Jurkat, Clone E6-1 (cell line): ENCODE measurements around a stretch of chr19.

GRCh38 chr19:55341955-55342455 is 2.3 kb downstream of the KMT5C start:
- RRBS = 98% methylated on average over 12 of the region's 36 CpGs

GRCh38 chr19:55374127-55374886 is 2.3 kb upstream of the TMEM190 start:
- RRBS = 5% methylated on average over 6 of the region's 28 CpGs

- RRBS = 60% methylated on average over 1 of the region's 43 CpGs
Measured at GRCh38 chr19:55440195-55441102, 2.7 kb downstream of the SHISA7 start.

DNA sequence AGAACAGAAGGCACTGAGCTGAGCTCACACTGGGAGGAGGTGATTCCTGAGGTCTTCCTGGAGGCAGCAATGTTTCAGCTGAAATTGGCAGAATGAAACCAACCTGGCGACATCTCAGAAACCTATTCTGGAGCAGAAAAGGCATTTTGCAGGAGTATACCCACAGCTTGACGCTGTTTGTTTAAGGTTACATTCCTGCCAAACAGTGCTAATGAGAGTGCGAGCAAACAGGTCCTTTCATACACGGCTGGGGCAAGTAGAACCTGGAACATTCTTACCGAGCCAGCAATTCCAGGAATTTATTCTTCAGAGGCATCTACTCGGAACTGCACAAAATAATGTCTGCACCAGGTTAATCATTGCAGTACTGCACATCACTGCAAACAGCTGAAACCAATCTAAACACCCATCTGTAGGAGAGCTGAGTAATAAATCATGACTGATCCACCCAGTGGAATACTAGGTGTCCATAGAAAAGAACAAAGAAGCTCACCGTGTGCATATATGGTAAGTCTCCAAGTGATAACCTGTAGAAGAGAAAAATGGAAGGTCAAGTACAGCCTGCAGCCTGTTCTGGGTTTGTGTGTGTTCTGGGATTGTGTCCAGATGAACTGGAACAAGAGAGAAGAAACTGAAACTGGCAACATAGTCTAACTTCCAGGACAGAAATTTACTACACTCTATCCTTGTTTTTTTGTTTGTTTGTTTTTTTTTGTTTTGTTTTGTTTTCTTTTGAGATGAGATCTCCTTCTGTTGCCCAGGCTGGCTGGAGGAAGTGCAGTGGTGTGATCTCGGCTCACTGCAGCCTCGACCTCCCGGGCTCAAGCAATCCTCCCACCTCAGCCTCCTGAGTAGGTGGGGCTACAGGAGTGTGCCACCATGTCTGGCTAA is 1.3 kb upstream of the ZNF579 start:
- RRBS = no CpG with 5 or more reads among the region's 10 CpGs

GRCh38 chr19:55635877-55637031 is 4.5 kb upstream of the ZNF580 start:
- RRBS = no CpG with 5 or more reads among the region's 16 CpGs

DNA sequence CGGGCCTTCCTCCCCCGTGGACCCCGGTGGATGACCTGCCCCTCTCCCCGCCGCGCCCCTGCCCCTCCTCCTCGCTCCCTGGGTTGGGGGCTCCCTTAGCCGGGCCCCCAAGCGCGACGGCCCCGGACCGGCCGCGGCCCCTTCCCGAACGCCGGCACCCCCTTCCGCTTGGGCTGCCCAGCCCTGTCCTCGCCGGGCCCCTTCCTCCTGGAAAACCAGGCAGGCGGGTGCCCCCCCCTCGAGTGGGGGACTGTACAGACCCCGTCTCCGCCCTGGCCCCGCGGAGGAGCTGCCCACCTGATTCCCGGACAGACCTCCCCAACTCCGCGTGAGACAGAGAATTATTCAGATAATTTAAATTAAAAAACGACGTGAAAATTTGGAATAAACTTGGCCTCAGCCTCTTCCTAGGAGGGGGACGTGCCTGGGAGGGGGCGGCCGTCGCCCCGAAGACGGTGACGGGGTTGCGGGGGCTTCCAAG is 2.0 kb upstream of the U2AF2 start:
- RRBS = 90% methylated on average over 10 of the region's 40 CpGs

DNA sequence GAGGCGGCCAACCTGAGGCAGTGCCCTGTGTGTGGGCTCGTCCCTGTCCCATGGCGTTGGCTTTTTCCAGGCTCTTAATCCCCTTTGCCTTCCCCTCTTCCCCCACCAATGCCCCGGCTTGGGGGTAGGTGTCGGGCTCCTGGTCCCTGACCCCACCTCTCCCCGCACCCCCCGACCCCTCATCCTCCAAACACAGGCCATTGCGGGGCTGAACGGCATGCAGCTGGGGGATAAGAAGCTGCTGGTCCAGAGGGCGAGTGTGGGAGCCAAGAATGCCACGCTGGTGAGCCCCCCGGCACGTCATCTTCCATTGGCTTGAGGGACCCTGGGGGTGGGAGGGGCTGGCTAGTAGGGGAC is 6.2 kb upstream of the EPN1 start:
- RRBS = no CpG with 5 or more reads among the region's 13 CpGs

DNA sequence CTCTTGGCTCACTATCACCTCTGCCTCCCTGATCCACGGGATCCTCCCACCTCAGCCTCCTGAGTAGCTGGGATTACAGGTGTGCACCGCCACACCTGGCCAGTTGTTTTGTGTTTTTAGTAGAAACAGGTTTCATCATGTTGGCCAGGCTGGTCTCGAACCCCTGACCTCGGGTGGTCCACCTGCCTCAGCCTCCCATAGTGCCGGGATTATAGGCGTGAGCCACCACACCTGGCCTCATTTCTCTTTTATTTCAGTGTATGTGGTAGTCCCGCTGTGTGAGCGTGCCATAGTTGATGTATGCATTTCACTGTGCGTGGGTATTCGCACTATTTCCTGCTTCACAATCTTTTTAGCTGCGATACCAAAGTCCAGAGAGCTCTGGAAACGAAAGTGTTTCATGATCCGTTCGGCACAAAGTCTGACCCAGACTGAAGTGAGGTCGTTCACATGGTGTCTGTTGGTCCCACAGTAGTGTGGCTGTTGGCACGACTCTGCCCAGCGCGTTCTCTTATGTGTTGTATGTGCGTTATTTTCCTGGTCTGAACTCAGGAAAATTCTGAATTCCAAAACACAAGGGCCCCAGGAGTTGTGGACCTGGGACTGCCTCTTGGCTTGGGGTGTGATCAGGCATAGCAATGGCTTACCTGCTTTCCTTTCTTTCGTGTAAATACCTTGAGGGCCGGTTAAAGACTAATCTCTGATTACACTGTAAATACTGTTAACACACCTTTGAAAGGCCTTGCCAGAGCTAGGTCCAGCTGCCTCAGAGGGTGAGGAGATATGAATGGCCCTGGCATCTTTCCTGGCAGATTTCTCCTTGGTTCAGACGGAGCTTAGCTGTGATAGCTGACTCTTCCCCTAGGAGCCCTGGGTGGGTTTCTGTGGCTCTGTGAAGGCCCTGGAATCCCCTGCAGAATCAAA is 8.7 kb downstream of the EPN1 start:
- RRBS = no CpG with 5 or more reads among the region's 22 CpGs

DNA sequence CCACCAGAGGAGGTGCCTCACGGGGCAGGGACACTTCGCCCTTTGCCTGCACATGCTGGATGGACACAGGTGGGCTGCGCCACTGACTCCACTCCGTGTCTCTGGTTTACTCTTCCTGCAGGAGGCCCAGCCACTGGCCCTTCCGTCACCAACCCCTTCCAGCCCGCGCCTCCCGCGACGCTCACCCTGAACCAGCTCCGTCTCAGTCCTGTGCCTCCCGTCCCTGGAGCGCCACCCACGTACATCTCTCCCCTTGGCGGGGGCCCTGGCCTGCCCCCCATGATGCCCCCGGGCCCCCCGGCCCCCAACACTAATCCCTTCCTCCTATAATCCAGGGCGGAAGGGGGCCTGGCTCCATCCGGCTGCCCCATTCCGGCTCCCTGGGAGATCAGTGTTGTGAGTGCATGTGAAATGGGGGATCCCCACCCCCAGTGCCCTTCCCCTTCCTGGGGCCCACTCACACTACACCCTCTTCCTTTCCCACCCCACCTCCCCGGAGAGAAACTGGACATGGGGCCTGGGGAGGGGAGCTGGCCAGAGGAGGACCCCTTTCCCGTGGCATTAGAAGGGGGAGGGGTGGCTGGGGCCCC is 20.1 kb downstream of the EPN1 start:
- RRBS = 96% methylated on average over 2 of the region's 22 CpGs

GRCh38 chr19:55705665-55706171 is 30.7 kb downstream of the EPN1 start:
- RRBS = no CpG with 5 or more reads among the region's 2 CpGs

GRCh38 chr19:56108301-56108660 is 12.8 kb downstream of the ZNF787 start:
- RRBS = no CpG with 5 or more reads among the region's 7 CpGs

- RRBS = no CpG with 5 or more reads among the region's 25 CpGs
Measured at GRCh38 chr19:56141480-56142056, 481 bp downstream of the ZNF444 start.

GRCh38 chr19:56146715-56147322 is 5.7 kb downstream of the ZNF444 start:
- RRBS = 99% methylated on average over 6 of the region's 45 CpGs

DNA sequence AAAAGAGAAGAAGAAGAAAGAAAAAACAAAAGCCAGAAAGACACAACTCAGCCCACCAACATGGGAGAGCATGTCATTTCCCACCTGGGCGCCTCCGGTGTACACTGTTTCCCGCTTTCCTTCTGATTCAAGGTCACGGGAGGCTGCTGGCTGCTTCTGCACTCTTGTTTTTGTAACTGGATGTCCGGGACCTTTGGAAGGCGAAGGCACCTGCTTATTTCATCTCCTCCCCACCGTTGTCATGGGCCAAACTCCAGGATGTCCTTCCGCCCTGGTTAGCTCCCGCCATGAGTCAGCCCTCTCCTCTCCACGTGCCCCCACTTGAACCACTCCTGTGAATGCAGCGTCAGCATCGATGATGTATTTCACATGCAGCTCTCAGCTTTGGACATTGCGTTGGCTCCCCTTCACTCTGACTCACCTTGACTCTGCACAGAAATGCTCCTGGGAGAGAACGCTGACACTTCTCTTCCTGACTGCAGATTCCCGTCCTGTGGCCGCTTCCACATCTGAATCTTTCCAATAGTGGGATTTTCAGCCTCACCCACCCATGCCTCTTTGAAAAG is 5.6 kb upstream of the GALP start:
- RRBS = 78% methylated on average over 3 of the region's 16 CpGs

DNA sequence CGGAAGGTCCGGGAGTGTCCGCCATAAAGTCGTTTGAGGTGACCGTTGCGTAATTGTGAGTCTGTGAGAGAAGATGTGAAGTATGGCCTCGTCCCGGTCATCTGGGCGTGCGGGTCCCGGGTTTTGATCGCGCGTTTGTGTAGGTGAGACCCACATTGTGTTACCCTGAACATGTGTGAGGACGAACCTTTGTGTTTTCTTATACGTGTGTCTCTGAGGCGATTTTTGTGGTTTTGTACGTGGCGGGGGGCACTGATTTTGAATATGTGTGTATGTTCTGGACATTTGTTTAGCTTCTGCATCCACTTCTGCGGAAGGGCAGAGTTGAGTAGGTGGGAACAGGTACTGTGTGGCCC is 1.1 kb upstream of the ZNF667 start:
- RRBS = 96% methylated on average over 5 of the region's 20 CpGs

DNA sequence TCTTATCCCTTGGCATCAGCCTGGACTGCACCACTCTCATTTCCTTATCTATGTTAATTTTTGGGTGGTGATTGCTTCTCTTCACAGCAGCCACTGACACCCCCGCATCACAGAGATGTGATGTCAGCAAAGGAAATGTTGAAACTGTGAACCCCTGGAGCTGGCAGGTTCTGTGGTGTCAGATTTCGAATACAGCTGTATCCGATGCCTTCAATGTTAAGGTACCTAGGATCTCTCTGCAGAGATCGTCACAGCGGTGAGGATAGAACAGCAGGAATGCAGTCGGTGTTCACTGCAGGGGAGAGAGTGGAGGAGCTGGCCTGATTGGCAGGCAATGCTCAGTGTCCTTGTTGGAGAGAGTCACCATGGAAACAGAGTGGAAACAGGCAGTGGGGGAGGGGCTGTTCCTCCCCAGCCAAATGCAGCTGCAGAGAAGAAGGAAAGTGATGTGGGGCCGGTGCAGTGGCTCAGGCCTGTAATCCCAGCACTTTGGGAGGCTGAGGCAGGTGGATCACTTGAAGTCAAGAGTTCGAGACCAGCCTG is 79.5 kb upstream of the ZNF835 start:
- RRBS = no CpG with 5 or more reads among the region's 8 CpGs

- RRBS = no CpG with 5 or more reads among the region's 10 CpGs
Measured at GRCh38 chr19:56995218-56995895, 124.4 kb upstream of the USP29 start.

- RRBS = no CpG with 5 or more reads among the region's 7 CpGs
Measured at GRCh38 chr19:57193703-57194806, 2.8 kb downstream of the ZNF264 start.

DNA sequence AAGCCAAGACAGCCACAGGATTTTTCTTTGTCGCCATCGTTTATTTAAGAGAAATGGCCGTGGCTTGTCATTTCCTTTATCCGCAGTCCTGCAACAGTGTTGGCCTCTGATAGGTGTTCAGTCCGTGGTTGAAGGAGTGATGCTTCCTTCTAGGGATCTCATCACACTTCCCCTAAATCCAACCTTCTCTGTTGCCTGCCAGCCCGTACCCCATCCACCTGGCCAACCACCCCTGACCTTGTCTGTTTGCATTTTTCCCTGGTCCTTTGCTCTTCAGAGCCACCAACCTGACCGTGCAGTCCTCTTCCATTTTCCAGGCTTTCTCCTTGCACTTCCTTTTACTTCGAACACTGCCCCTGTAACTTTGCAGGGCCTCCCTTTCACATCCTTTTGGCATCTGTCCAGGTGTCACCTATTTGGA is 628 bp downstream of the ZNF460 start:
- RRBS = no CpG with 5 or more reads among the region's 8 CpGs

GRCh38 chr19:57292199-57292795 is 12.0 kb downstream of the ZNF460 start:
- RRBS = no CpG with 5 or more reads among the region's 3 CpGs